SK-MEL-5 (cell line): ENCODE data around the genes AKAP6 and EAPP.

GRCh38 chr14:31966658-31967074, 110.4 kb upstream of the ARHGAP5 start:
RAMPAGE:
- cytosol, long total RNA, result no peak
- long total RNA, result no peak
- nucleus, long total RNA, result no peak

RAMPAGE:
- cytosol, long total RNA, result no peak
- long total RNA, result no peak
- nucleus, long total RNA, result no peak
Measured at GRCh38 chr14:32078800-32079333, 1.8 kb downstream of the ARHGAP5 start.

GRCh38 chr14:32203863-32204457, 125.1 kb upstream of the AKAP6 start:
RAMPAGE:
- cytosol, long total RNA, result no peak
- long total RNA, result no peak
- nucleus, long total RNA, result no peak

RAMPAGE:
- cytosol, long total RNA, result no peak
- long total RNA, result no peak
- nucleus, long total RNA, result no peak
Measured at GRCh38 chr14:32328975-32329825, at the start of gene AKAP6. TSS of gene AKAP6 (plus strand) at chr14:32329298.

DNA sequence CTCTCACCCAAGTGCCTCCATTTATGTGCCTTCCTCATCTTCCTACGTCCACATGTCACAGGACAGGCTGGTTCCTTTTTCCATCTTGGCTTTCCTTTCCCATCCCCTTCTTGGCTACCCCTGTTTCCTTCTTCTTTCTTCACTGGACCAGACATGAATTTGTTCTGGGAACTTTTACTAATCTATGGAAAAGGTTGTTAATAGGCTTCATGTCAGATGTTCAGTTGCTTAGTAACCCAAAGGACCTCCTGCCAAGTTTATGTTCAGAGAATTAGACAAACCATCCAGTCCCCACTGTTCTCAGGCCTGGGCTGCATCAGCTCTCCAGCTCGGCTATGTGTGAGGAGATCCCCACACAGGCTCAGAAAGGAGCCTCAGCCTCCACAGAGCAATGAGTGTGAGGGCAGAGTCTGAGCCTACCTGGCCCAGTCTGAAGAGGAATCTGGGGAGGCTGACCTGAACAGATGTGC, 78.0 kb downstream of the AKAP6 start:
RAMPAGE:
- cytosol, long total RNA, result no peak
- long total RNA, result no peak
- nucleus, long total RNA, result no peak

RAMPAGE:
- cytosol, long total RNA, result no peak
- long total RNA, result no peak
- nucleus, long total RNA, result no peak
Measured at GRCh38 chr14:32702371-32703010, 236.2 kb upstream of the NPAS3 start.

DNA sequence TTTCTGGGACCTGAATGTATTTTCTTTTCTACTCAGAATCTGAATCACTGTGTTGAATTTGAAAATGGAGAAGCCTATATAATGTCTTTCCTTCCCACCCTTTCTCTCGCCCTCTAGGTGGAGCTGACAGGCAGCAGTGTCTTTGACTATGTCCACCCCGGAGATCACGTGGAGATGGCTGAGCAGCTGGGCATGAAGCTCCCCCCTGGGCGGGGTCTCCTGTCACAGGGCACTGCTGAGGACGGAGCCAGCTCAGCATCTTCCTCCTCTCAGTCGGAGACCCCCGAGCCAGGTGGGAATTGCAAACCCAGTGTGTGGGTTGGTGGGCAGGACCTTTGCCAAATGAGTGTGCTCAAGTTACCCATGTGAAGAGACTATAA, 274.8 kb downstream of the EGLN3 start:
RAMPAGE:
- cytosol, long total RNA, result no peak
- long total RNA, result no peak
- nucleus, long total RNA, result no peak

GRCh38 chr14:34018562-34019305, 67.9 kb upstream of the EGLN3 start:
RAMPAGE:
- cytosol, long total RNA, result no peak
- long total RNA, result no peak
- nucleus, long total RNA, result no peak

DNA sequence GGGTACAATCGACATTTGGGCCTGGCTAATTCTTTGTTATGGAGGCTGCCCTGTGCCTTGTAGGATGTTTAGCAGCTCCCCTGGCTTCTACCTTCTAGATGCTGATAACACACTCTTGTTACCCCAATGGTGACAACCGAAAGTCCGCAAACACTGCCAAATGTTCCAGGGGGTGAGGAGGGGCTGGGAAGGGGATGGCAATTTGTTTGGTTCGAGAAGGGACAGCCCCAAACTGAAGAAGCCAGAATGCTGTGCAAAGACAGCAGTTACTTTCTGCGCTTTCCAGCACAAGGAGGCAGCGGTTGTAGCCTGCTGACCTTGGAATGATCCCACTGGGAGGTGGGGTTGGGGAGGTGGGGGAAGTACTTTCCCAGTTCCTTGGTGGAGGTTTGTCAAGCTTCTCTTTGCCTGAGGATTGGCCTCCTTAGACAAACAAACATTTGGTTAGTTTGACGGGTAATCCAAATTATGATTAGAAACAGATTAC, 78.9 kb upstream of the EGLN3 start:
RAMPAGE:
- cytosol, long total RNA, result no peak
- long total RNA, result no peak
- nucleus, long total RNA, result no peak

RAMPAGE:
- cytosol, long total RNA, result no peak
- long total RNA, result no peak
- nucleus, long total RNA, result no peak
Measured at GRCh38 chr14:34038650-34039166, 87.8 kb upstream of the EGLN3 start.

DNA sequence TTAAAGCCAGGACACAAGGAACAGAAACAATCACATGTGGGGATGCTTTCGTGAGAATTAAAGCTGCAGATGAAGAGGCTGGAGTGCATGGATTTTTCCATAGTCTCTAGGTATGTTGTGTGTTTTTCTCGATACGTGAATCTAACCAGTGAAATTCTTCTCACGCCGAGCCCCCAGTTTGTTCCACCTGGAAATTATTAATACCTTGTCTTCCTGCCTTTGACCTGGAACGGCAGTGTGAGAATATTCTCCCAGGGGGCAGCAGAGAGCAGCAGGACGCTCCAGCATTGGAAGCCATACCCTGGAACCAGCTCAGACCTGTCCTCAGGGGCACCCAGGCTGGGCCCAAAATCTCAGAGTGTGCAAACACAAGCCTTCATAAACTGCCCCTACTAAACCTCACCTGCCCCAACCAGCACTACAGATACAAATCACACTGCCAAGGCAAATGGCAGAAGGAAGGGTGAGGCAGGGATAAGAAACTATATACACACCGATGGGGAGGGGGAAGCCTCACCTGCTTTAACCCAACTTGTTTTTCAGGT, 130.4 kb downstream of the SPTSSA start:
RAMPAGE:
- cytosol, long total RNA, result no peak
- long total RNA, result no peak
- nucleus, long total RNA, result no peak

DNA sequence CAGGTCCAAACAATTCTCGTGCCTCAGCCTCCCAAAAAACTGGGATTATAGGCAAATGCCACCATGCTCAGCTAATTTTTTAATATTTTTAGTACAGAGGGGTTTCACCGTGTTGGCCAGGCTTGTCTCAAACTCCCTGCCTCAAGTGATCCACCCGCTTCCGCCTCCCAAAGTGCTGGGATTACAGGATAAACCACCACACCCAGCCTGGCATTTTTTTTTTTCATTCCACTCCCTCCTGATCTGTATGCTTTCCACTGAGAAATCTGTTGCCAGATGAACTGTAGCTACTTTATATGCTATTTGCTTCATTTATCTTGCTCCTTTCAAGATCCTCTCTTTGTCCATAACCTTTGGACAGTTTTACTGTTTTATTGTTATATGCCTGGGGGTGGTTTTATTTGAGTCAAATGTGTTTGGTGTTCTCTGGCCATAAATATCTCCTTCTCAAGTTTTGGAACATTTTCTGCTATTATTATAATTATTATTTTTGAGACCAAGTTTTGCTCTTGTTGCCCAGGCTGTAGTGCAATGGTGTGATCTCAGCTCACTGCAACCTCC, 18.8 kb downstream of the EAPP start:
RAMPAGE:
- cytosol, long total RNA, result no peak
- long total RNA, result no peak
- nucleus, long total RNA, result no peak

RAMPAGE:
- cytosol, long total RNA, result start-site peak on the minus strand at chr14:34539661-34539737, 1,924 and 971 reads in 2 replicates
- long total RNA, result start-site peak on the minus strand at chr14:34539661-34539737, 1,423 and 573 reads in 2 replicates
- nucleus, long total RNA, result start-site peak on the minus strand at chr14:34539674-34539732, 629 and 170 reads in 2 replicates
Measured at GRCh38 chr14:34538991-34540188, at the start of gene EAPP. TSS of gene EAPP (minus strand) at chr14:34539701.

GRCh38 chr14:34580370-34580855, 40.9 kb upstream of the EAPP start:
RAMPAGE:
- cytosol, long total RNA, result no peak
- long total RNA, result no peak
- nucleus, long total RNA, result no peak

RAMPAGE:
- cytosol, long total RNA, result no peak
- long total RNA, result no peak
- nucleus, long total RNA, result no peak
Measured at GRCh38 chr14:35121462-35121629, 444 bp downstream of the PPP2R3C start.

RAMPAGE:
- cytosol, long total RNA, result no peak
- long total RNA, result no peak
- nucleus, long total RNA, result no peak
Measured at GRCh38 chr14:35123068-35123412, 688 bp downstream of the PRORP start.

DNA sequence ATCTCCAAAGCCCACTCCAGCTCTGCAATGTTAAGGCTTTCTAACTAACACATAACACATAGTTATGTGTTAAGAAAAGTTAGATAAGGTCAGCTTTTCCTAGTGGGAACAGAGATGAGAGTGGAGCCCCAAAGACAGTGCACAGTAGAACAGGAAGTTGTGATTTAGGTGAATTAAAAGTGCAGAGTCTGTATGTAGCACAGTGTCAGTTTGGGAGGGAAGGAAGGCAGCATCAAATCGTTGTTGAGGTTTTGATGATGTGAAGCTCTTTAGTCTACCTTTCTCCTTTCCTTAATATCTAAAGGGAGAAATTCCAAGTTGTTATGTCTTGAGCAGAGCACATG, 31.7 kb downstream of the PRORP start:
RAMPAGE:
- cytosol, long total RNA, result no peak
- long total RNA, result no peak
- nucleus, long total RNA, result no peak

RAMPAGE:
- cytosol, long total RNA, result no peak
- long total RNA, result no peak
- nucleus, long total RNA, result no peak
Measured at GRCh38 chr14:35213875-35214333, 78.3 kb upstream of the PSMA6 start.

DNA sequence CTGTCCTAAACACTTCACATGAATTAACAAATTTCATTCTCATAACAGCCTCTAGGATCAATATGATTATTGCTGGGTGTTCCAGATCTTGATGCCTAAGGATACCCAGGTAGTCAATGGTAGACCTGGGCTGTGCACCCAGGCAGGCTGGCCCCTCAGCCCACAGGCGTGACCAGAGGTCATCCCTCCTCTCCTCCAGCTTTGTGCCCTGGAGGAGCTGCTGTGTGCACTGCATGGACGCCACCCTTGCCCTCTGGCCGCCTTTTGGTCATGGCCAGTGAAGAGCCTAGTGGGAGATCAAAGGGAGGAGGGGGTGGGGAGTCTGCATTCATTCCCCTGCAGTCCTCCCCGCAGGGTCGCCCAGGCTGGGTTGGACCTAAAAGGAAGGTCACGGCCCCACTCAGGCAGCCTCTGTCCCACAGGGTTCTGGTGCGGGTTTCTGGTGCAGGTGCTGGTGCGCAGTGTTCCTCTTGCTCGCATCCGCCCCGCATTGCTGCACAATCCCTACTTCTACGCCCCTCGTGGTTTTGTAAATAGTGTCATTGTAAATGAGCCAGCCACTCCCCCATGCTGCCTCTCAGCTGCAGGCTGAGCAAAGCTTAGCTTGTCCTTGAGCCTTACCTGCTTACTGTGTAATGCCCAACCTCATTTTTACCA, 55.2 kb downstream of the PSMA6 start:
RAMPAGE:
- cytosol, long total RNA, result no peak
- long total RNA, result no peak
- nucleus, long total RNA, result no peak

DNA sequence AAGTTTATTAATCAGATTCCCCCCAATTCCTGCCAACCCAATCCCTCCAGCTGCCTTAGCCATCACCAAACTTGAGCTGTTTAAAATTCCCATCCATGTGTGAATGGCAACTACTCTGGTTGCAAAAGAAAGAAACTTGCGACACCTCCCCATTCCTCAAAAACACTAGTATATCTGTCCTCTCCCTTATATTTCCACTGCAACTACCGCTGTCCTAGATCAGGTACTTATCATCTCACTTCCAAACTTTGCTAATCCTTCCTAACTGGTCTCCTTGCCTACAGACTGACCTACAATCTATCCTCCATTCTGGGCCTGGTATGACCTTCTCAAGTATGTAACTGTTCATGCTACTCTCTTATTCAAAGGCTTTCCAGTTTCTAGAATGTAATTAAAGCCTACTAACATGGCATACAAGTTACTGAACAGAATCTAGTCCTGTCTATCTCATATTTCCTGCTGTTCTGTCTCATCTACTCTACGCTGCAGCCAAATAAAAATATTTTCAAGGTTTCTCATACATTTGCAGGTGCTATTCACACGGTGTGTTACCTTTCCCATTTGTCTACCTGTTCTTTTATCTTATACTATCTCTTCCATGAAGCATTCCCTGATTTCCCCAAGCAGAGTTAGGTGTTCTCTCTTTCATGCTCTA, 69.4 kb downstream of the RALGAPA1 start:
RAMPAGE:
- cytosol, long total RNA, result no peak
- long total RNA, result no peak
- nucleus, long total RNA, result no peak